REH cell (cell line): Measurements from ENCODE around the genes HNRNPA0 and KIF20A.

GRCh38 chr5:135393013-135393858 lies 5.8 kb downstream of the MACROH2A1 start:
- PRO-cap, result no peak

DNA sequence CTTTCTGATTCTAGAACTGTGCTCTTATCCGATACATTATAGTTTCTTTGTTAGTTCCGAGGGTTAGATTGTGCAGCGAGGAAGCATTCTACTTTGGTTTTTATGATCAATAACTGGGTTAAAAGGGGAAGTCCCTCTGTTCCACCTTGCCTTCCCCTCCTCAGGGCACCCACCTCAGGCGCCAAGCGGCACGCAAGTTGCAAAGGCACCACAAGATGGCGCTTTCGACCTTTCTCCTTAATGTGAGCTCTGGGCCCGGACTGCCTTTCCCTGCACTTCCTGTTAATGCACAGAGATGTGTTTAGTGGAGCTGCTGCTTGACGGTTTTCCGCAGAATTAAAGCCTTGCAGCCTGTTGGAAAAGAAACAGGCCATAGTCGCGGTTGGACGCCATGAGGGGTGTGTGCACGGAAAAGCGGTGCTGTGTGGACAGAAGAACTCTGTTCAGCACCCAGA lies 18.0 kb downstream of the CXCL14 start:
- PRO-cap, result unidirectional peak, plus-strand start at position 292 of the sequence

GRCh38 chr5:136084656-136085064 lies 48.0 kb upstream of the SMAD5 start:
- PRO-cap, result no peak

GRCh38 chr5:136811674-136812033 lies 446.3 kb upstream of the TRPC7 start:
- PRO-cap, result no peak

DNA sequence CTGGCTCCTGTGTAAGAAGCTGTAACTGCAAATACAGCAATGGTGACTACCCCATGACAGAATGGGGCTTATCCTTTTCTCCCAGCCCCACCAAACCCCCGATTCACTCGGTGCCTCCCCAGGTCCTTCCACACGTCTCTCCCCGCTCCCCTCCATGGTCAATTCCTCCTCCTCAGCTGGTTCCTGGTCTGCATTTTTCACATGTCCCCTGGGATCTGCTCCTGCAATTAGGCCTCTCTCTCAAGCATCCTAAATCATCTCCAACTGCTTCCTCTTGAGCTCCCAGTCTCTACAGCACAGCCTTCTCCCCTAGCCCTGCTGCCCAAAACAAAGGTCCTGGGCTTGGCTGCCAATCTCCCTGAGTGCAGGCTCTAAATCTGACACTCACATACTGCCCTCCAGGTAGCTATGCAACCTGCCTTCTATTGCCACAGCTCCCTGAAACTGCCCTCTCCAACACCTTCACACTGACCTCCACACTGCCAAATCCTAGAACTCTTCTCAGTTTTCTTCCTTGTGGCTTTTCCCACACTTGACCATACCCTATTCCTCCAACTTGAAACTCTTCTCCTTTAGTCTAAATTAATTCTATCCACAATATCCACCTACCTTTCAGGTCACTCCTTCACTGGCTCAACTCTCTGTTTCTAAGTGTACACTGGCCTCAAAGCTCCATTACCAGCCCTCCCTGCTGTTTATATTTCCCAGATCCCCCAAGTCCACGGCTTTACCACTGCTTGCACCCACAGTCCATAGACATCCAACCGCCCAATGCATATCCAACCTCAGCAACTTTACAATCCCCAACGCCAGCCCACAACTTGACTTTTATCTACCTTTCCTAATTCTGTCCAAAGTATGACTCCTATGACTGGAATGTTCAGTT lies 107.4 kb downstream of the SPOCK1 start:
- PRO-cap, result no peak

DNA sequence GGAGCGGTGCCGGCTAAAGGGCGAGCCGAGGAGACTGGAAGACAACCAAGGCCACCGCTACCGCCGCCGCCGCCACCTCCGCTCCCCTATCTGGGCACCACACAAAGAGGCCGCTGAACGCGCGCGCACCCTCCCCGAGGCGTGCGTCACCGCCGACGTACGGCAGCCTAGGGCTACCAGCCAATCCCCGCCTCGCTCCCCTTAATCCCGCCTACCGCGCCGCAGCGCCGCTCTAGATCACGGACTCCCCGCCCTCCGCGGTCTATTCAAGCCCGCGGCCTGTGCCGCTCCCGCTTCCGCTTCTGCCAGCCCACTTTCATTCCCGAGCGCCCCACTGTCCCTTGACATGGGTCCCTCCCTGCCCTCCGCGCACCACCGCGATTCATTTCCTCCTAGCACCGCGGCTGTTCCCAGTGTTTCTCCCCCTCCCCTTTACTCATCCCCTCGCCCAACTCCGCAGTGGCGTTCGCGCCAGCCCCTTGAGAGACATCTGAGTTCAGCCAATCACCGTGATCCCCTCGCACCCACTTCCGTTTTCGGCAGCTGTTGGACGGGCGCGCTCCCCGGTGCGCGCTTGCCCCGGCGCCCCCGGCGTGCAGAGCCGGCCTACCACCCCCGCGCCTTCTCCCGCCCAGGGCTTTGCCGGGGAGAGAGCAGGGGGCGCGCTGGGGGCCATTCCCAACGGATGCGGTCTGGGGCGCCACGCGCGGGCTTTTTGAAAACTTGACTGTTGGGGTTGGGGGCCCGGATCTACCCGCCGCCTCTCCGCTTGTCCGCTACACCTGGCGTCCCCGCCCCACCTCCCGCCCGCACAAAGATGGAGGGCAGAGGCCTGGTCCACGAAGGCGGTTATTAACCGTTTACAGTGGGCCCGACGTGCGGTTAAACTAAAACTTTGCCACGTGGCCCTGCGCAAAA lies at the start of gene HNRNPA0:
Gene HNRNPA0, minus strand, starts transcription at position 109 of the 918 bp plus-strand sequence.
- PRO-cap, result bidirectional peak, plus-strand start at position 265 of the sequence, minus-strand start at position 109 of the sequence; bidirectional peak, plus-strand start at position 598 of the sequence, minus-strand start at position 784 of the sequence; bidirectional peak, plus-strand start outside the sequence, minus-strand start at position 854 of the sequence

GRCh38 chr5:137828182-137828583 lies 39.5 kb upstream of the MYOT start:
- PRO-cap, result no peak

DNA sequence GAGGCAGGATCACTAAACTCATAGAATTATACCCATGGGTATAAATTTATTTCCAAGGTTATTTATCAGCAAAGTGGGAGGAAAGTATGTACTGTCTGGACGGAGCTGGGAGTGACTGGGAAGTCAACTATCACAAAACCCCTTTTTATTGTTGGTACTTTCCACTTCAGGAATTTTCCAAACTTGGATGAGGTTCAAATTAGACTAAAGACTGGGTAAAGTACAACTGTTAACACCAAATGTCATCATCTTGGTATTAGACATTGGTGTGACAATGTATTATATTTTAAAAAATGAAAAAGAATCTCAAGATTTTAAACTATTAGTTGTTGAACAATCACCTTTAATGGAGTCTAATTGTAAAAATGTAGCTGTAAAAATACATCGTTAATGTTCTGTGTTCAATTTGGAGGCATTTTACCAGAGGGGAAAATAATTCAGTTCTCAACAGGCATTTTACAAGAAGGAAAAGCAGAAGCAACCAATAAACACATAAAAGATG lies 29.6 kb upstream of the MYOT start:
- PRO-cap, result no peak

DNA sequence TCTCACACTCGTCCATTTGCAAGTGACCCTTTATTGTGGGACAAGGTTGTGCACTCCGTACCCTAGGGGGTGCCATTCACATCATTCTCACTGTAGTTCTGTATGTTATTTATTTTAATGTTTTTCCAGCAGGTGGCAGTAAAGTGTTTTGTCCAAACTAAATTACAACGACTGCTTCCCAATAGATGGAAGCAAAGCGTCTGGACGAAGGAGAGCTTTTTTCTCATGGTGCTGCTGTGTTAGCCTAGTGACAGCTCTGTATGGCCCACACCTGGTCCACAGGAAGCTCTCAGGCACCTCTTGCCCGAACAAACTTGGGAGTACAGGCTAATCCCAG lies 3.2 kb upstream of the FAM13B start:
- PRO-cap, result no peak

GRCh38 chr5:138178874-138179626 lies at the start of gene KIF20A:
Gene KIF20A (plus strand): TSS chr5:138179112.
- PRO-cap, result bidirectional peak, plus-strand start at chr5:138179169, minus-strand start at chr5:138178955; unidirectional peak, plus-strand start at chr5:138179342

DNA sequence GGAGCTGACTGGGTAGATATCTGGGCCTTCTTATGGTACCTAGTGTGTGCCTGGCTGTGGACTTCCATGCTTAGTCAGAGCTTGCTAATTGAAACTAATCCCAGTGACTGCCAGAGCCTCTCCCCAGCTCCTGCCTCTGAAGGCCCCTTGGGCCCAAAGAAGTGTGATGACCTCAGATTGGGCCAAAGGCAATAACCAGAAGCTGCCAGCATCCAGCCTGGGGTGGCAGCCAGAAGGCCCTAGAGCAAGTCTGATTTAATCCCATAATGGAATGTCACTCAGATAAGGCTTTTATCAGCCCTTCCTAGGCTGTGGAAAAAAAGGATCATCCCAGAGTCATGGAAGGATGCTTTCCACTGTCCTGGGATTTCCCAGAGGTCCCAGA lies 17.2 kb upstream of the CDC23 start:
- PRO-cap, result no peak

DNA sequence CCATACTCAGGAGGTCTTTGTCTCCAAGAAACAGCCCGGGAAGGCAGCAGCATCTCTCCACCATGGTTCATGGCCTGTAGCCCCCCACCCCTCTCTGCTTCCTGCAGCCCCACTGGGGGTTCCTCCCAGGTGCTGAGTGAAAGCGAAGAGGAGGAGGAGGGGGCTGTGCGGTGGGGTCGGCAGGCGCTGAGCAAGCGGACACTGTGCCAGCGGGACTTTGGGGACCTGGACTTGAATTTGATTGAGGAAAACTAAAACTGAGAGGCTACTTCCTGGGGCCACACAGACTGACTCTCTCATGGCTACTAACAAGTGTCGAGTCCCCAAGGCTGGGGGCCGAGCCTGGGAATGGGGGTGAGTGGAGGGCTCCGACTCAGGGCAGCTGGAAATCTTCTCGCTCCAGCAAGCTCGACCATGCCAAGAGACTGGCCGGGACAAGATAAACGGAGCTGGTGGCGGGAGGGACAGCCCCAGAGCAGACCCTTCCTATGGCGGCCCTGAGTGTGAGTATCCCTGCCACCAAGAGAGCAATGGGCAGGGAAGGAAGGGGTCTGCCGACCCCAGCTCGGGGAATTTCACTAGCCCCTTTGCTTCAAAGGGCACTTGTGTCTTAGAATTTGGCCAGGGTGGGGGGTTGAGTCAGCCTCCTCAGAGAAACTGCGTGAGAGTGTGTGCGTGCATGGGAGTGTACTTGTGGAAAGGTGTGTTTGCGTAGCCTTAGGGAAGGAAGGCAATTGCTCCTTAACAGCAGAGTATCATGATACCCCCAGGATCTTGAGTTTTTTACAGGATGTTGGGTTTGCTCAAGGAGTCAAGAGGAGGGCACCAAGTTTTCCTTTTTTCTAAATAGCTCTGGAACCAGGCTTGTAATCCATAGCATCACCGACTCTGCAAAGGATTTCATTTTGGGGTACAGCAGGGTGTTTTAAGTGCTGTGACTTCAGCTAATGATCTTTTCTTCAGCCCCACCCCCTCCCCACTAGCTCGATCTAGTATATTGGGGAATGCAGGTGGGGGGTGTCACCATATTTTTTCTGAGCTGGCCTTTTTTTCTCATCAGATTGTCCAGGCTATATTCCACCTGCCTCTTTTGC lies 5.4 kb upstream of the KDM3B start:
- PRO-cap, result no peak

- PRO-cap, result no peak
These were observed 26.9 kb downstream of the KDM3B start for GRCh38 chr5:138379153-138380106.

- PRO-cap, result no peak
These were observed 13.5 kb upstream of the REEP2 start for GRCh38 chr5:138425317-138425854.

- PRO-cap, result no peak
These were observed 10.9 kb downstream of the REEP2 start for GRCh38 chr5:138449456-138450430.

GRCh38 chr5:138541752-138542575 lies 1.1 kb downstream of the ETF1 start:
- PRO-cap, result no peak

- PRO-cap, result no peak
These were observed 79.3 kb upstream of the HSPA9 start for GRCh38 chr5:138654392-138654942.

DNA sequence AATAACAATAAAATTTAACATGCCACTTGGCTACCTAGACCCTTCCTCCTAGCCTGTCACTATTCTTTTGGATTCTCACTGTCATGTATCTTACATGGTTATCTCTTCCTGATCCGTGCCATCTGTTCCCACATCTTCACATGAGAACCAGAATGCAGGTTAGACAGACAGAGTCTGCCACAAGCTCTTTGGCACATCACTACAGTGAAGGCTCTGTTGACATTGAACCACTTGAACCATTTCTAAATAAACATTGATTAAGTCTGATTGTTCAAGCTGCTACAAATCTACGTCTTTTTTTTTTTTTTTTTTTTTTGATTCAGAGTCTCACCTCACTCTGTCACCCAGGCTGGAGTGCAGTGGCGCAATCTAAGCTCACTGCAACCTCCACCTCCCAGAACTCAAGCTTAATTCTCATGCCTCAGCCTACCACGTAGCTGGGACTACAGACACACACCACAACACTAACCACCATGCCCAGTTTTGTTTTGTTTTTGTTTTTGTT lies 85.0 kb upstream of the LRRTM2 start:
- PRO-cap, result no peak

GRCh38 chr5:139148273-139148710 lies 49.9 kb downstream of the SIL1 start:
- PRO-cap, result no peak

GRCh38 chr5:139182065-139182425 lies 16.1 kb downstream of the SIL1 start:
- PRO-cap, result no peak